Peritoneum (tissue), 1 donor: ENCODE measurements around the gene ANKLE1.

DNA sequence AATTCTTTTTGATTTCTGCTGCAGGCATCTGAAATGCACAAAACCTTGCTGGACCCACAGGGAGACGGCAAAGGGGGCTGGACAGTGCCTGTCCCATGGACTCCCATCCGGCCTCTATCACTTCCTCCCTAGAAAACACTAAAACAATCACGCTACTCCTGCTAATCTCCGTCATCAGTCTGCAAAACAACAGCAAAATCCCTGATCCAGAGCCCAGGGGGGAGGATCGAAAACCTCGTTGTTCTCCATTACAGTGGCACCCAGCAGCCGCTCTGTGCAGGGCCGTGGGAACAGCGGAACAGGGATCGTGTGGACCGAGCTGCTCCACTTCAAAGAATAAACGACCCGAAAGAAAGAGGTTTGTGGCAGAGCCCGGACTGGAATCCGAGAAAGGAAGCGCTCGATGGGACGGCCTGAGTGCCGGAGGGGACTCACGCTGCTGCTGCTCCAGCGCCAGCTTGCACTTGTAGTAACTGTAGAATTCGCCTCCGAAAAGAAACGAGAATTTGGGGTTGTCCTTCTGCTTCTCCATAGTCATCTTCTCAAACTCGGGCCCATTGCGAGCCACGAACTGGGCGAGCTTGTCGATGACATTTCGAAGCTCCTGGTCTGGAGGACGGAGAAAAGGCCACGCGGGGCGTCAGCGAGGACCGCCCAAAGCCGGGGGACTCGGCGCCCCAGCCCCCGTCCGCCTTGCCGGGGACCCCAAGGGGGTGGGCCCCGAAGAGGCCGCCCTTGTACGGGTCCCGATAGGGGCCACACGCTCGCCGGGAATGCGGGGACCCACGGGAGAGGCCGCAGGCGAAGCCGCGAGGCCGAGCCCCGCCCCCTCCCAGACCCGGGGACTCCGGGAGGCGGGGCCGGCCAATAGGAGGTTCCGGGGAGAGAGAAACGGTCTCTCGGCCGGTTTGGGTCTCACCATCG, 540 bp downstream of the CHERP start:
- PRO-cap: no peak

- PRO-cap: no peak
Observed at GRCh38 chr19:16560050-16560469, 12.2 kb downstream of the SLC35E1 start.

- PRO-cap: no peak
Observed at GRCh38 chr19:16585165-16585597, 13.0 kb upstream of the SLC35E1 start.

- PRO-cap: no peak
Observed at GRCh38 chr19:16601628-16602335, 26.2 kb downstream of the MED26 start.

- PRO-cap: no peak
Observed at GRCh38 chr19:16671791-16672290, 10.9 kb downstream of the TMEM38A start.

DNA sequence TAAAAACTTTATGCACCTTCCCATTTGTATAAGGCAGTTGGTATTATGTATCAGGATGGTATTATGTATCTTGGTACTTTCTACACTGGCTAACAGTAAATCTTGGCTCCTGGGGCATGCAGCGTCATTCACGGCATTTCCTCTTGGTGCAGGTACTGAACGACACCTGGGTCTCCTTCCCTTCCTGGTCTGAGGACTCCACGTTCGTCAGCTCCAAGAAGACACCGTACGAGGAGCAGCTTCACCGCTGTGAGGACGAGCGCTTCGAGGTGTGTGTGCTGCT, 25.3 kb upstream of the F2RL3 start:
- PRO-cap: no peak

DNA sequence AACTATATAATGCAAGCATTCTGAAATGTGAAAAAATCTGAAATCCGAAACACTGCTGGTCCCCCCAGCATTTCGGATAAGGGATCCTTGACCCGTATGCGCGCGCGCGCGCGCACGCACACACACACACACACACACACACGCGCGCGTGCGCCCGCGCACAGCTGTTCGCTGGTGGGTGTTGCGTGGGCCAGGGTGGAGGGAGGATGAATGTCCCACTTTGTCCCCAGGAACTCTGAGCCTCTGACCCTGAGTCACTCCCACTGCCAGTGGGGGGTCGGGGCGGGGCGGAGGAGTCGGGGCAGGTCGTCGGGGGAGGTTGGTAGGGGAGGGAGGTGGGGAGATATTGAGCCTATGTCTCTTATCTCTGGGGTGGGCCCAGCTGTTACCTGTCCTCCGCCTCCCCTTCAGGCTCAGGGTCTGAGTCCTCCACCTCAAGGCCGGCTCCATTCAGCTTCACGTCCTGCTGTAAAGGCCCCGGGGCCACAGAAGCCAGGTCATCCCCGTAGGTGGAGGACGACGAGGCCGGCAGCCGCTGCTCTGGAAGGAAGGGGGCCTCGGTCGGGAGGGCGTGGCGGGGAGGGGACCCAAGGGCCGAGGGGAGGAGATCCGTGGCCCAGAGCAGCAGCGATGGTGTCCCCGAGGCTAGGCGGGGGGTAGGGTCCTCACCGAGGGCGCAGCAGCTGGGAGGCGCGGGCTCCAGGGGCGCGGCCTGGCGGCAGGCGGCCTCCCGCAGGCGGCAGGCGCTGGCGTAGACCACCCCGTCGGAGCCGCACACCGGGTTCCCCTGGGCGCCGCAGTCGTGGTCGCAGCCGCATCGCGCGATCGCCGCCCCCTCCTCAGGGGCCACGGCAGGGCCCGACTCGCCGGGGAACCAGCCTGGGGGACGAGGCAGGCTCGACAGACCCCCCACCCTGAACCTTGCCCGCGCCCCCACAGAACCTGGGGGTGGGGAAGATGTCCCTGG, 7.3 kb downstream of the F2RL3 start:
- PRO-cap: no peak

DNA sequence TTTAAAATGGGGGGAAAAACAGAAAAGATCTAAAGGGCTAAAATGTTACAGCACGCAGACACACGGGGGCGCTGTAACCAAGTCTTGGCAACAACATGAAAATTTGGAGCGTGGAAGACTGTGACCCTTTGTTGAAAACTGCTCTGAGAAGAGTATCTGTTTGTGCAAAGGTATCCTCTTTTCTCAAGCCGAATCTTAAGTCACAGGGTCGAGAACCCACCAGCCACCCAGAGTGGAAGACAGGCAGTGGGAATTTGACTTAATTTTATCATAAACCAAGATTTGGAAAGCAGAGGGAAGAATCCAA, 7.7 kb downstream of the HAUS8 start:
- PRO-cap: no peak

- PRO-cap: no peak
Observed at GRCh38 chr19:17081870-17082664, 6.5 kb downstream of the MYO9B start.

- PRO-cap: no peak
Observed at GRCh38 chr19:17087578-17088036, 12.0 kb downstream of the MYO9B start.

DNA sequence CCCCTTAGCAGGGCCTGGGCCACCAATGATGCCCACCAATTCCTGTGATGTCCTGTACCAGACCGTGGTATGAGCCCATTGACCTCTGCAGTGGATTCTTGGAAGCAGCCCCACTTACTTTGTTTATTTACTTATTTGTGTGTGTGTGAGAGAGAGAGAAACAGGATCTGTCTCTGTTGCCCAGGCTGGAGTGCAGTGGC, 12.9 kb downstream of the MYO9B start:
- PRO-cap: no peak

- PRO-cap: no peak
Observed at GRCh38 chr19:17091579-17092535, 16.3 kb downstream of the MYO9B start.

GRCh38 chr19:17135259-17136127, 59.9 kb downstream of the MYO9B start:
- PRO-cap: no peak

DNA sequence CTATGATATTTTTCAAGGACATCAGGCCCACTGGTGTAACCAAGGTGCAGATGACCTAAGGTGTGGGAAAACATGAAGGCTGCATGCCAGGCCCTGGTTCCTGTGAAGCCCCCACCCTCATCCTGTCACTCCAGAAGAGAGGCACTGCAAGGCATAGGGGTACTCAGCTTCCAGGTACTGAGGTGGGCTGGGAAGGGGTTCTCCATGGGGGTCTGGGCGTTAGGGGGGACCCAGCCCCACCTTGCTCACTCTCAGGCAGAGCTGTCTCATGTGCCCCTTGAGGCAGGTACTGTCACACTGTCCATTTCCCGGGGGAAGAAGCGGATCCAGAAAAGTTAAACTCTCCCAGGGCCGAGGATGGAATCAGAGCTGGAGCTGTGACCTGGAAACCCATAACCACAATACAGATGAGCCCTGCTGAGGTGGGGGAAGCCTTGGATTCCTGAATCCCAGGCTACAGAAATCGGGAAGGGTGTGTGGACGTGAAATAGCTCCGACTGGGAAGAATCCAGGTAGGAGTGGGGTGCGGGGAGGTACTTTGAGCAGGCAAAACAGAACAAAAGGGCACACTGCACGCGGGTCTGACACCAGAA, 618 bp upstream of the USE1 start:
- PRO-cap: no peak

- PRO-cap: no peak
Observed at GRCh38 chr19:17281405-17282241, at the start of gene ANKLE1. Gene ANKLE1 (plus strand): TSS chr19:17281901.

DNA sequence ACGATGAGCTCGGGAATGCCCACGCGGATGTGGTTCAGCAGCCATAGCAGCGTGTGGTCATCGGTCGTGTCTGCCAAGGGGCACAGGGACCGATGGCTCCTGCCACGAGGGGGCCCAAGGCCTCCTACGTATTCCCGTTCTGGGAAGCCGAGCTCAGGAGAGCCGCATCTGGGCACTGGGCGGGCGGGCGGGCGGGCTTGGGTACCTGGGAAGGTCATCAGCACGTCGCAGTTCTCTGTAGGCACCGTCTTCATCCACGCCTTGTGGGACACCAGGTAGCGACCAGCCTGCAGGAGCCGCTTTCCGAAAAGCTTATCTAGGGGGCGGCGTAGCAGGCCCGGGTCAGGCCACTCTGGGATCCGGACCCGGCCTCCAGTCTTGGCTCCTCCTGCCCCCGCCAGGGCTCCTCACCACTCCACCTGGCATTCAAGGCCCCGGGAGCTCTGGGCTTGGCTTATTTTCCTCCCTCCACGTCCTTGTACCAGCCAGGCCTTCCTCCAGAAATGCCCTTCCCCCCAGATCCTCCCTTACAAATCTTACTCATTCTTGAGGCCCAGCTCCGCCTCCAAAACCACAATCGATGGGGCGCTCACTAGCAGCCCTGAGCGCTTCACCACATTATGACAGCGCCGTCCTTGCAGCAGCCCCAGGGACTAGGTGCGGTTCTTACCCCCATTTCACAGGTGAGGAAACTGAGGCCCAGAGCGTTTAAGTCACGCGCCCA, 1.0 kb downstream of the ANO8 start:
- PRO-cap: no peak

DNA sequence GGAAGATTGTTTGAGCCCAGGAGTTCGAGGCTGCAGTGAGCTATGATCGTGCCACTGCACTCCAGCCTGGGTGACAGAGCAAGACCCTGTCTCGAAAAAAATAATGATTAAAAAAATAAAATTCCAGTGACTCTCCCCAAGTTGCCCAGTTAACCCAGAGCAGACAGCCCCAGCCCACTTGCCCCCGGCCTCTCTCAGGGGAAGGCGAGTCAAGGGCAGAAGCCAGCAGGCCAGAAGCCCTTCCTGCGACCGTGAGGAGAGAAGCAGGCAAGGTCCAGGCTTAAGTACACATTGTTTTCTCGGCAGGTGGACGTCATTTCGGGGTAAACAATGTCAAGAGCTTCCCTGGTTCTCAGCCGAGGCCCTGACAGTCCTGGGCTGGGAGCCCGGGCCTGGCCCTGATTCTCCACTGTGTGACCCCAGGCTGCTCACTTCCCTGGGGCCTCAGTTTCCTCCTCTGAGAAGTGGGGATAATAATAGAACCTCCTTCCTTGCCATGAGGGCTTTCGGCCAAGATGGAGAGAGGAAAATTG, 19.5 kb downstream of the PLVAP start:
- PRO-cap: no peak

- PRO-cap: no peak
Observed at GRCh38 chr19:17390409-17391528, 3.2 kb downstream of the CCDC194 start.

GRCh38 chr19:17486281-17487288, 16.3 kb downstream of the SLC27A1 start:
- PRO-cap: no peak

DNA sequence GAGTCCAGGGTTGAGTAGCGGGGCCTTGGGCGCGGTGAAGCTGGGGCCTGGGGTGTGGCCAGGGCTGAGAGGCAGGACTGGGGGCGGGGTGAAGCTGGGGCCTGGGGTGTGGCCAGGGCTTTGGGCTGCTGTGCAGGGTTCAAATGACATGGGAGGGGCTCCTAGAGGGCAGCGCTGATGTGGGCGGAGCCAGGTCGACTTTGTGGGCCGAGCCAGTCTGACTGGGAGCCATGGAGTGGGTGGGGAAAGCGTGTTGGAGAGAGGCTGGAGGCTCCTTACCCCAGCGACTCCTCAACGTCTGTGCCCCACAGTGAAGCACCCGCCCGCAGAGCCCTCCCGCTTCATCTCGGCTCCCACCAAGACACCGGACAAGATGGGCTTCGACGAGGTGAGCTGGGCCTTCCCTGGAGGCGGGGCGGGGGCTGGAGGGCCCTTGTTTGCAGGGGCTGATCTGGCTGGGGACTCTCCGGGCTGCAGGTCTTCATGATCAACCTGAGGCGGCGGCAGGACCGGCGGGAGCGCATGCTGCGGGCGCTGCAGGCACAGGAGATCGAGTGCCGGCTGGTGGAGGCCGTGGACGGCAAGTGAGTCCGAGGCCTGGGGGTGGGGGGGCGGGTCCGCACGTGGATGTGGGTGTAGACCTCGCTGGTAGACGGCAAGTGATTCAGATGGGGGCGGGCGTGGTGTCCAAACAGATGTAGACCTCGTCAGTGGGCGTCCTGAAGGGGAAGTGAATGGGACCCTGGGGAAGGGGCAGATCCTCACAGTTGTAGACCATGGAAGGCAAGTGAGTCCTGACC, 21.6 kb downstream of the COLGALT1 start:
- PRO-cap: no peak